Monocyte (primary cell): ENCODE data around the genes RCSD1 and MPC2.

DNA sequence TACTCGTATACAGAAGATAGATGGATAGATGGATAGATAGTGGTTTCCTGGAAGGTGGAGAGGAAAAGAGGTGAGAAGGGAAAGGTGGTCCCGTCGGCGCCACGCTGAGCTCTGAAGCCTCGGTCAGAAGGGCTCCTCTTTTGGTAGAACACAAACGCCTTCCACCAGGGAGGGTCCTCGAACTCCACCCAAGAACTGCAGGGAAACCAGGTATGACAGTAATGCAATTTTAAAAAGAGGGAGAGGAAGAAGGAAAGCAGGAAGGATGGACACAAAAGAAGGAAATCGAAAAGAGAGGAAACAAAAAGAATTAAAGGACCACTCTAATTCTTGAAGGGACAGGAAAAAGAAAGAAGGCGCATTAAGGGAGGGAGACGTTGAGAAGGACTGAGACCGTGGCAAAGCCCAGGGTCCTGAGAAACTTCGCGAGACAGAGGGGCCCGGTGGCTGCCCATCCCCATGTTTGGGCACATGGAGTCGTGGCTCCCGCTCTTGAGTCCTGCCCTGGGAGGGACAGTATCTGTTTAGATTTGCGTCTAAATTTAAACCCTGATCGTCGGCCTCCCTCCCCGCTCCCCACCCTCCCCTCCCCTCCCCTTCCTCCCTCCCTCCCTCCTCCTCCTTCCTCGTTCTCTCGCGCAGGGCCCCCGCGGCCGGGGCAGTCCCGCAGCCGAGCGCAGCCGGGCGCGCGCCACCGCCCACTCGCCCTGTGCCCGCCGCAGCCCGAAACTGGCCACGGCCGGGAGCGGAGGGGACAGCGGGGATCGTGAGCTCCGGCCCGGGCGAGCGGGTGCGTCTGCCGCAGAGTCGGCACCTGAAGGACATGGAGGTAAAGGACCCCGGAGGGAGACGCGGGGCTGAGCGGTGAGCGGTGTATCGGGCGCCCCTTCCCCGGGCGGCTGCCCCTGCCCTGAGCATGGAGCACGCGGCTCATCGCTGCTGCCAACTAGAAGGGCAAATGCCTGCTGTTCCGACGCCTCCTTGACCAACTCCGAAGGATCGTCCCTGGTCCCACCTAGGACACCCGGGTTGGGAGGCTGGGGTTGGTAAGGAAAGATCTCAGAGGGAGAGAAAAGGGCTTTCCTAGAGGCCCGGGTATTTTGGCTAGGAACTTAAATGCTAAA lies at the start of gene RCSD1:
Gene RCSD1, plus strand, starts transcription at position 632 of the 1,124 bp plus-strand sequence.
- PRO-cap, 2 experiments = peak in 2 of 2 experiments; most common plus-strand start position 721 of the sequence (in 2); most common minus-strand start position 518 of the sequence (in 1)

DNA sequence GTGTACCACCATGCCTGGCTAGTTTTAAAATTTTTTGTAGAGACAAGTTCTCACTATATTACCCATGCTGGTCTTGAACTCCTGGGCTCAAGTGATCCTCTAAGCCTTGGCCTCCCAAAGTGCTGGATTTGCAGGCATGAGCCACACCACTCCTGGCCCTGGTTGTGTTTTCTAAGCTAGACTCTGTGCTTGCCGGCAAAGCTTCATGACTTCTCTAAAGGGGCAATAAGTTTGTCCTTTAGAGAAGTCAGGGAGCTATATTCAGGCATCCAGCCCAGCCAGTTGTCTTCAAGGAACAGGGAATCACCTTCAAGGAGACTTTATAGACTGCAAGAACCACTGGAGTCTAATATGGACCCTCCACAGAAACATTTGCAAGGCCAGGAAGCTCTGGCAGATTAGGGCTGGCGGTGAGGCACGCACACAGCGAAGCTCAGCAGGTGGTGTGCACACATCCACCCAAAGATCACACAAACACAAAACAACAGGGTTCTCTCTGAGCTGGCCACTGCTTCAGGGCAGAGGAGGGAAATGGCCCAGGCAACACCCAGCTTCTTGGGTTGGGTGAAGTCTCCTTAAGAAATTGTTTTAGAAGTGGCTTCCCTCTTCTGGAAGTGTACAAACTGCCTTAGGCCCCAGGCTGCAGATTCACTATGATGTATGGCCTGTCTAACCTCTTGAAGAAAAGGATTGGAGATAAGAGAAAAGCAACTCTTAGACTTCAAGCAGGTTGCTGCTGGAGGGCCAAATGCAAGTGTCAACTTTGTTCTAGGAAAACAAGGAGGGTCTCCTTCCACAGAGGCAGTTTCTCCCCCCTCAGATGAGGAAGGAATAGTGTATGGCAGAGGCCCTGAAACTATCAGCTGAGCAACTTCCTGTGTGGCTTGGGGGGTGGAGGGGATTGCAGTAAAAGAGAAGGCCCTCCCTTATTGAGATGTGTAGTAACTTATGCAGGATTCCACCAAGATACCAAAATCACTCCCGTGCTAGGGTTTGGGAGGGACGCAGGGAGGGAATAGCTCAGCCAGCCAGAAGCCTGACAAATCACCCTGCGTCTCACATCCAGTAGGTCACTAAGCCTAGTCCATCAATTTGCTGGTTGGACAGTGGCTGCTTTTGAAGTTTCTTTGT lies 2.0 kb downstream of the RCSD1 start:
- PRO-cap, 2 experiments = no peak in any of the 2 experiments

GRCh38 chr1:167635061-167635976 lies 5.3 kb downstream of the RCSD1 start:
- PRO-cap, 2 experiments = no peak in any of the 2 experiments

GRCh38 chr1:167756978-167757458 lies 35.2 kb downstream of the MPZL1 start:
- PRO-cap, 2 experiments = no peak in any of the 2 experiments

DNA sequence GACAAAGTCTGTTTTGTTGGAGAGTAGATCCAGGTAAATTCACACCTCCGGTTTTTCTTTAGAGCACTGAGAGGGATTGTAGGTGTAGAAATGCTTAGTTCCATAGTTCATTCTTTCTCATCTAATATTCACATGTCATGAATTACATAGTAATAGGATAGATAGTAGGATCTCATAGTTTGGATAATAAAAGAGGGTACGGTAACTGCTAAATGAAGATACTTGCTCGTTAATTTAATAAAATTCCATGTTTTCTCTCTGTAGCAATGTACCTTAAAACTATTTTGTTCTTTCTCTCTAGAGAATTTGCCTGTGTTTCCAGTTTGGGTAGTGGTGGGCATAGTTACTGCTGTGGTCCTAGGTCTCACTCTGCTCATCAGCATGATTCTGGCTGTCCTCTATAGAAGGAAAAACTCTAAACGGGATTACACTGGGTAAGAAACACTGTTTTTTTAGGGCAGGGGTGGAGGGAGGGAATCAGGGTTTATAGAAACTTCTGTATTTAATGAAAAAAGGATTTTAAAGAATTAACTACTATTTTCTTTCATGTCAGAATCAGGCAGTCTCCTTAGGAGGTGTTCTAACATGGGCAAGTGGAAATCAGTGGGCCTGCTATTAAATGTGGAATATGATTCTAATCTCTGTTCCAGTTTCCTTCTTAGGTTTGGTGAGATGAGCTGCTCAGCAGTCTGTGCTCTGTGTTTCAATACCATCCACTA lies 51.3 kb downstream of the MPZL1 start:
- PRO-cap, 2 experiments = no peak in any of the 2 experiments

- PRO-cap, 2 experiments = no peak in any of the 2 experiments
Observed at GRCh38 chr1:167789807-167790786, 68.3 kb downstream of the MPZL1 start.

DNA sequence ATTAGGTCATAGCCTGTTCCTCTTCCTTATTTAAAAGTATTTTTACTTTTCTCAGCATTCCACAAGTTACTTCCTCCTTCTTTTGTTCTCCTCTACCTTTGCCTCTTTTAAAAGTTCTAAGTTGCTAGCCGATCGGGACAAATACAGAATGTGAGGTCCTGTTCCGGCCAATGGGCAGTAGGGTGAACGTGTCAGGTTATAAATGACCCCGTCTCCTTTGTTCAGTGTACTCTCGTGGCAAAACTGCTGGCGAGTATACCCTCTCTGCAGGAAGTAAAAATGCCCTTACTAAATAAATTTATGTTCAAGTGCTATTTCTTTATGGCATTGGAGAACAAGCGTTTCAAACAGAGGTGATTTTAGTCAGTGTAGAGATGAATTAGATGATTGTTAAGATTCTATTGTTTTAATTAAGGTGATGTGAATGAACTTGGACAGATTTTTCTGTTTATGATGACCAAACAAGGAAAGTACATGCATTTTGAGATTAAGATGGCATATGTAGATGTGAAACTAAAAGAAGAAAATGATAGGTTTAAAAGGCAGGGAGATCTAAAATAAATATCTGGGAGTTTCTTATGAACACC lies 2.4 kb downstream of the ADCY10 start:
- PRO-cap, 2 experiments = no peak in any of the 2 experiments

DNA sequence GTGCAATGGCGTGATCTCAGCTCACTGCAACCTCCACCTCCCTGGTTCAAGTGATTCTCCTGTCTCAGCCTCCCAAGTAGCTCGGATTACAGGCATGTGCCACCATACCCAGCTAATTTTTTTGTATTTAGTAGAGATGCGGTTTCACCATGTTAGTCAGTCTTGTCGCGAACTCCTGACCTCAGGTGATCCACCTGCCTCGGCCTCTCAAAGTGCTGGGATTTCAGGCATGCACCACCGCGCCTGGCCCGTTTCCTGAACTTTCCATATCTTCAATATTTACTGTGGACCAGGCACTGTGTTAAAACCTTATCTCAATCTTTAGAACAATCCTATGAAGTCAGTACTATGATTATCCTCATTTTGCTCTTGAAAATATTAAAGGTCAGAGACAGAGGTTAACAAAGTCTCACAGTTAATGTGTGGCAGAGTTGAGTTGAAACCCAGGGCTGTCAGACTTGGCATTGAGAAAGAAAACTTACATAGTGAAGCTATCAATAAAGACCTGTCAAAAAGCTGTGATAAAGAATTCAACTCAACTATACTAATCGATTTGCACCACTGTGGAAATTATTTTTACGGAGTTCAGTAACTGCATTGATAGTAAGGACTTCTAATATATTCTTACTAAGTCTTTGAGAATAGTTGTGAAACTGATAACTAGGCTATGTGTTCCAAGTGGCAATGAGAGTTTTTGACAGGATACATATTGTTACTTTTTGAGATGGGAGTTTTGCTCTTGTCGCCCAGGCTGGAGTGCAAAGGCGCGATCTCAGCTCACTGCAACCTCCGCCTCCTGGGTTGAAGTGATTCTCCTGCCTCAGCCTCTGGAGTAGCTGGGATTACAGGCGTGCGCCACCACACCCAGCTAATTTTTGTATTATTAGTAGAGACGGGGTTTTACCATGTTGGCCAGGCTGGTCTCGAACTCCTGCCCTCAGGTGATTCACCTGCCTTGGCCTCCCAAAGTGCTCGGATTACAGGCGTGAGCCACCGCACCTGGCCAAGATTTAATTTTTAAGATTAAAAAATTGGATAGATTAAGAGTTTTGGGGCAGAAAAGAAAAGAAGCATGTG lies 1.9 kb upstream of the ADCY10 start:
- PRO-cap, 2 experiments = peak in 1 of 2 experiments; most common minus-strand start position 261 of the sequence (in 1)

- PRO-cap, 2 experiments = no peak in any of the 2 experiments
Observed at GRCh38 chr1:167926363-167927160, 9.9 kb upstream of the DCAF6 start.

GRCh38 chr1:167936451-167937417 lies at the start of gene MPC2:
TSS of gene MPC2 (minus strand) at chr1:167937072.
- PRO-cap, 2 experiments = peak in 2 of 2 experiments; most common plus-strand start chr1:167936713 (in 2); most common minus-strand start chr1:167936562 (in 2)

DNA sequence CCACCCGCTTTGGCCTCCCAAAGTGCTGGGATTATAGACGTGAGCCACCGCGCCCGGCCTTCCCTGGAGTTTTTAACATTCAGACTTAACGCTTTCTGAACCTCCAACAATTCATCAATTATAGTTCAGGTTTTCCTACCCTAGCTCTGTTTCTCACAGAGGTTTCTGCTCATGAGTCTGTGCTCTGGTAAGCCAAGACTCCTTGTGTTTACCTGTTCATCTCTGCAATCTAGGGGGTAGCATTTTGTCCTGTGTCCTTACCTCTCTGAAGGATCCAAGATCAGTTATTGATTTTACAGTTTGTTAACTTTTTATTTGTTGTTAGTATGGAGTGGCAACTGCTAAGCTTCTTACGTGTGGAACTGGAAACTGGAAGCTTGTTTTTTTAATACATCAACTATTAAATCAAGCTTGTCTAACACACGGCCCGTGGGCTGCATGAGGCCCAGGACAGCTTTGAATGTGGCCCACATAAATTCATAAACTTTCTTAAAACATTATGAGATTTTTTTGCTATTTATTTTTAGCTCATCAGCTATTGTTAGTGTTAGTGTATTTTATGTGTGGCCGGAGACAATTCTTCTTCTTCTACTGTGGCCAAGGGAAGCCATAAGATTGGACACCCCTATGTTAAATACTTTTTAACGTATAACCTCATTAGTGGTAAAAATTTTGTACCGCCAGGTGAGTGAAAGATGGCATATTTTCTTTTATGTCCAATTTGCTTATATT lies 29.2 kb upstream of the MPC2 start:
- PRO-cap, 2 experiments = no peak in any of the 2 experiments

DNA sequence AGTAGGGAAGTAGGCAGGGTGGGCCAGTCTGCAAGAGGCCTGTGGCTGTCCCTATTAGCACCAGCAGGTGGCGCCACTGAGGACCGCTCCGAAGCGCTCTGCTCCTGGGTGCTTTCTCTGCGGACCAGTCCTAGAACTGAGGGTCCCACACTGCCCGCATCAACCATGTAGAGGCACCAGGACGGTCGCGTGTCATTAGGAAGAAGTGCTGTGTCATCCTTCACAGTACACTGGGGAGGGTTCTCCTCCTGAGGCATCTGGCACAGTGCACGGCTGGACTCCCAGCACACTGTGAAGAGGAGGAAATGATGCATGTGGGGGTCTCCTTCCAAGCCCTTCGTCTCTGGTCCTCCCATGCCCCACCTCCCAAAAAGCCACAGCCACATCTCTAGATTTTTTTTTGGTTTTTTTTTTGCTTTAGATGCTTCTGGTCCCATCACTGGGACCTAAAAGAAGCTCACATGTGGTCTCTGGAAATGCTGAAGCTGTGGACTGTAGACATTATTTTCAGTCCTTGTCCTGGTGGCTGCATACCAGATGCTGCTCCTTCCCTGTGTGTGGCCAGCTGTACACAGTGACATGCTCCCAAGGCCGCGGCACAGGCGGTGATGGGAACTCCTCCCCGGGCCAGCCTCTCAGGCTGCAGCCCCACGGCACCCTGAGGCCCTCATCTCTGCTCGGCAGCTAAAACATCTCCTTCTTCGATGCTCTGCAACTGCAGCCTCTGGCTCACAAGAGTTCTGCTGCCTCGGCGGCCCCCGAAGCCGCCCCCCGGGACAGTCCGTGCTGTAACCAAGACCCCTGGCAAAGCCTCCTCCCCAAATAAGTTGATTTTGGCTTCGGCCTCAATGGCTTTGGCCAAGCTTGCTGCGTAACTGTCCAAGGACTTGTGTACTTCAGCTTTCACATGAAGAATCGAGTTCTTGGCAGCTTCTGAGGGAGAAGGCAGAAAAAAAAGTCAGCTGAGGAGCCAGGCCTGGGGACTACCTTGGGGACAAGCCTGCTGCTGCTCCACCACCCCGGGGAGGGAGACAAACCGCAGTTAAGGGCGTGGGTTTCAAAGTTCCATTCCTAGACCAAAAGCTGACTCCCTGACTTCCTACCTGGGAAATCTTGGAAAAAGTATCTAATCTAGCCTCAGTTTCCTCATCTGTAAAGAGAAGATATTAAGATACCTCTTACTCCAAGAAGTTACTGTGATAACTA lies 51.5 kb downstream of the GPR161 start:
- PRO-cap, 2 experiments = no peak in any of the 2 experiments

GRCh38 chr1:168179777-168180275 lies 1.1 kb downstream of the TIPRL start:
- PRO-cap, 2 experiments = no peak in any of the 2 experiments

DNA sequence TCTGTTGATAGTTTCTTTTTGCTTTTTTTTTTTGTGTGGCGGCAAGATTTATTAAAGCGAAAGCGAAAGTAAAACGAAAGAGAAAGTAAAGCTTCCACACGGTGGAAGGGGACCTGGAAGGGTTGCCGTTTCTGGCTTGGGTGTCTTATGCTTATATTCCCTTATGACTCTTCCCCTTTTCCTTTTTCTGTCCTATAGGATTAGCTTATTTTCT lies 67.7 kb downstream of the TBX19 start:
- PRO-cap, 2 experiments = no peak in any of the 2 experiments

- PRO-cap, 2 experiments = no peak in any of the 2 experiments
Observed at GRCh38 chr1:168607798-168608366, 31.5 kb downstream of the XCL1 start.

- PRO-cap, 2 experiments = no peak in any of the 2 experiments
Observed at GRCh38 chr1:168833707-168834164, 104.7 kb upstream of the DPT start.

- PRO-cap, 2 experiments = no peak in any of the 2 experiments
Observed at GRCh38 chr1:168960658-168961013, 145.9 kb upstream of the ATP1B1 start.

GRCh38 chr1:169059747-169060732 lies 46.5 kb upstream of the ATP1B1 start:
- PRO-cap, 2 experiments = no peak in any of the 2 experiments

DNA sequence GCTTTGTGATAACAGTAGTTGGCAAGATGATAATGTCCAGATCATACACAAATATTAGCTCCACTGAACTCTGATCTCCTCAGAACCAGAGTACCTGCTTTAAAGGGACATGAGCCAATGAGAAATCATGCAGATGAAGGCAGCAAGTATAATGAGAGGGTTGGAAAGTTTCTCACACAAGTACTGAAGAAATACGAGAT lies 5.7 kb upstream of the ATP1B1 start:
- PRO-cap, 2 experiments = no peak in any of the 2 experiments

DNA sequence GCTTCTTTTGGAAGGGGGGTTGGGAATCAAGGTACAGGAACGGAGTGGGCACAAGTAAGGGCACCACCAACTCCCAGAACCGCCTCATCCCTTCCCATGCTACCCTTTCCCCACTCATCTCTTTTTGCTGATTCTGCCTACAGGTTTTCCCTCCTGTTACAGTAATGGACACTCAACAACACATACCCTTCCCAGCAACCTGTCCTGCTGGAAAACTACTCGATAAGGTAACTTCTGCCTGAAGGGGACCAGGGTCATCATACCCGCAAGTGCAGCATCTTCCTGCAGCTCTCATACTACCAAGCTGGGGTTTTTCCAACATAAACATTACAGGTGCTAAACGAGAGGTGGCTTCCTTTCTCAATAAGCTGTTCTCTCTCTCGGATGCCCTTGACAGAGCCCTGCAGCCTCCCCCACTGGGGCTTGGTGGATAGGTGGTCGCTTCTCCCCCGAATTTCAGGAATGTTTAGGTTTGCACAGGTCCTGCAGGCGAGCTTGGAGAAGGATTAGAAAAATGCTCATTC lies 1.9 kb upstream of the ATP1B1 start:
- PRO-cap, 2 experiments = no peak in any of the 2 experiments